Zone of skin (tissue), 1 donor: ENCODE results near the genes OR10J5, IGSF8, DCAF8 and CD48.

GRCh38 chr1:159535716-159536160 lies at the start of gene OR10J5:
TSS of gene OR10J5 (minus strand) at chr1:159536007.
- RRBS = no CpG with 5 or more reads among the region's 2 CpGs

DNA sequence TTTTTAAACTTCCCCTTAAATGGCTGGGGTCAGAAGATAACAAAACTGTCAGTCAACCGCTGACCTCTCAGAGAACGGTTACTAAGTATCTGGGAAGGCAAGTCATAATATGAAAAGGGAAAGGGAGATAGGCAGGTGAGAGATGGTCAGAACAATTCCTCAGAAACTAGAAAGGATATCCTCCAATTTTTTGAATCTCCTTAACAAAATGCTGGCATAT lies 20.6 kb upstream of the OR10J5 start:
- RRBS = no CpG with 5 or more reads among the region's 2 CpGs

GRCh38 chr1:159593610-159594442 lies 6.2 kb downstream of the APCS start:
- RRBS = no CpG with 5 or more reads among the region's 3 CpGs

DNA sequence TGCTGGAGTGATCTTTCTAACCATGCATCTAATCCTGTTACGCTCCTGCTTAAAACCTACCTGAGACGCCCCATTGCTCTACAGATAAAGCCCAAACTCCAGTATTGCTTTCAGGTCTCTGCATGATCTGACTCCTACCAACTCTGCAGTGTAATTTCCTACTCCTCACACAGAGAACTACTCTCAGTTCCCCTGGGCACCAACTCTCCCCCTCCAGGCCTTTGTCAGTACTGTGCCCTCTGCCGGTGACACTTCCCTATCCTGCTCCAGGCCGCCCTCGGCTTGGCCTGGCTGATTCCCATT lies 2.5 kb downstream of the SLAMF8 start:
- RRBS = no CpG with 5 or more reads among the region's 5 CpGs

DNA sequence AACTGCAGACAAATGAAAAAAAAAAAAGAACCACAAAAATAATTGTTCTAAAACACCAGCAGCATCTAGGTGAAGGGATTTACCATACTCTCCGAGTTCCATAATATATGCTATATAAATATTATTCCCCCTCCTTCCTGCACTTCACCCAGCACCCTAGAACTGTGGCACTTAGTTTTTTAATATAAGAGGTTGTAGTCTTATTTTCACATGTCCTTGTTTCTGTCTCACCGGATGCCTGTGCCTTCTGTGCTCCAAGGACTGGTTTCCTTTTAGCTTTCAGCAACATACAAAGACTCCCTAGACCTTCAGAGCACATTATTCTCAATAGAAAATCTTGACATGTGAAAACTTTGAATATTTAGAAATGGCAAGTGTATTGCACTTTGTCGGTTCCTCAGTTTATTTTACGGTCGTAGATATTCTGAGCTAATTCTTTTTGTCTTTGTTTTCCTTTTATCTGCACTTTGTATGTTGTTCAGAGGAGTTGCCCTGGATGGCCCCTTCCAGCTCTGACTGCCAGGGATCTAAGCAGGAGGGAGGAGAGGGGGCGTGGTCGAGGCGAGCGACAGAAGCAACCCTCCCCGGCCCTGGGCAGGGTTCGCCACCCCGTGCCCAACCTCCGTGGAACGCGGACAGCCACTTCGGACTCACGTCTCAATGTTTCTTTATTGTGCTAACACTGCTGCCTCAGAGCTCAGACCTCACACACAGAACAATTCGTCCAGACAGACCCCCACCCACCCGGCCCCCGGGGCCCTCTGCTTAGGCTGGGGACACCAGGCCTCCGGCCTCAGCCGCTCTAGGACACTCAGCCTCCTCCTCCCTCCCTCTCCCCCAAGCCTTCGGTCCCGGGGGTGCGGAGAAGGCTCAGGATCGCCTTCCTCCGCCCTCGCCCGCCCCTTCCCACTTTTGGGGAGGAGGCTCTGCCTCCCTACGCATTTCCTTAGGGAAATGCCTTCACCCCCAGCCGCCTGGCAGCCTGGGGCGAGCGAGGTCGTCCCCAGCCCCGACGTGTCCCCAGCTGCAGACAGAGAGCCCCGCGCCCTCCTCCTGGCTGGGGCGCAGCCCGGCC lies 8.5 kb downstream of the VSIG8 start:
- RRBS = 4% methylated on average over 5 of the region's 40 CpGs

DNA sequence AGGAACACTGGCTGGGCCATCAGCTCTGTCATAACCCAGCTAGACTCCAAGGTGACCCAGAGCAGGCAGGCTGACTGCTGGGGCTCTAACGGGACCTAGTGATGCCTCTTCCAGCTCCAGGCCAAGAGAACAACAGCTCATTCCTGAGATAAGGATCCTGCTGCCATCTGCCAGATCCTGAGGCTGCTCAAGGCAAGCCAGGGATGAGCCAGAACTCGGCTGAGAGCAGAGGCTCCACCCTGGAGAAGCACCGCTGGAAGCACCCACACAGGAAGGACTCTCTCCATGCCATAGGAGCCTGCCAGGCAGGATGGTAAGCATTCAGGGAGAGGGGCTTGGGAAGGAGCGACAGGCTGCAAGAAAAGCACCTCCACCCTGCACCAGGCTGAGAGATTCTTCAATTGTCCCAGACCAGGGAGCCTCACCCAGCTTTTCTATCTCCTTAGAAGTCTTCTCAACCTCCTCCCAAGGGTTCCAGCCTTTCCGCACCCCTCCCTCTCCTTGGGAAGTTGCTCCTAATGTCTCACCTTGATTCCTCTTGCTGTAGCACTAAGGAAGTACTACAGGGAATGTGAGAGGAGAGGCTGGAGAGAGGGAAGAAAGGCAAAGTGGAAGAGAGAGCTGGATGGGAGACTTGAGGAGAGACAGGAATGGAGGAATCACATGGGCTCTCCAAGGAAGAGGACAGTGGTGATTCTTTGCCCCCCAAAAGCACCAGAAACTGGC lies 1.8 kb downstream of the VSIG8 start:
- RRBS = no CpG with 5 or more reads among the region's 5 CpGs

DNA sequence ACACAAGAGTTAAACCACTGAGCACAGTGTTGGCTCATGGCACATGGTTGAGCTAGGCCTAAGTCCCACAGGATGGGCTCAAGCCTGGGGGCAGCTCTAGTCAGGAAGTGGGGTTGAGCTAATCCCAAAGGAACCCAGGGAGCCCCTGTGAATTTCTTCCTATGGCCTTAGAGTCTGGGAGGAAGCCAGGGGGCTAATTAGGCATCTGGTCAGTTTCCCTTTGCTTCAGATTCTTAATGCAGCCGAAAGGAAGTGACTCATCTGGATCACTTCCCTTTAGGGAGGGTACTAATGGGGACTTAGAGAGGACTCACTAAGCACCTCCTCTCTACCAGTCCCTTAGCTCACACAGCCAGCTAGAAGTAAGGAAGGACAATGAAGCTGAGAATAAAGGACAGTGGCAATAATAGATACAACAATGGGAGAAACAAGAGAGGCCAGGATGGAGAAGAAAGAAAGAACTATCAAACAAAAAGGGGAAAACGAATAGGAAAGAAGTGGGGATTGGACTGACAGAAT lies 10.0 kb downstream of the CFAP45 start:
- RRBS = no CpG with 5 or more reads among the region's 2 CpGs

GRCh38 chr1:160098307-160098979 lies at the start of gene IGSF8:
TSS of gene IGSF8 (minus strand) at chr1:160098619.
- RRBS = 2% methylated on average over 34 of the region's 59 CpGs

- RRBS = no CpG with 5 or more reads among the region's 12 CpGs
These were observed 2.6 kb upstream of the IGSF8 start for GRCh38 chr1:160100888-160101640.

DNA sequence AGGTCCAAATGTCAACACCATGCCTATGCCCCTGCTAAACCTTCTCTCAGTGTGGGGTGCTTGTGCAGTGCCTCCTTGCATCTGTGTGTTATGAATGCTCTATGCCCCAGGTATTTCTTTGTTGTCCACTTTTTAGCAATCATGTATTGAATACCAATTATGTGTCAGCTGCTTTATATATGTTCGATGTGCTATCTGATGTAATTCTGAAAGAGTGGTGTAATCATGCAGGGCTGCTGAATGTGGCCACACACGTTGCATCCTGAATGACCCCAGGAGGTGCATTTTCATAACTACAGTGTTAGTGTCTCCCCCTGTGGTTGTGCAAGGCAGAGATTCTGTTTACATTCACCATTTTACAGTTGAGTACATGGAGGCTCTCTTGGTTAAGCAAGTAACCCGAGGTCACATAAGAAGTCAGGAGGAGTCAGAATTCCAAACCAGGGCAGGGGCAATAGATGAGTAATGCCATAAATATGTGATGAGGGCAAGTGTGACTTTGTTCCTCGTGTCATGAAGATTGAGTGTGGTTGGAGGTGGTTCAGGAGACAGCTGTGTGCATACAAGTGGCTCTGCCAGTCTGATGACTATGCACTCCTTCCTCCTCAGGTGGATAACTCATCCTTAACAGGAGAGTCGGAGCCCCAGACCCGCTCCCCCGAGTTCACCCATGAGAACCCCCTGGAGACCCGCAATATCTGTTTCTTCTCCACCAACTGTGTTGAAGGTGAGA lies 9.1 kb downstream of the ATP1A2 start:
- RRBS = no CpG with 5 or more reads among the region's 8 CpGs

DNA sequence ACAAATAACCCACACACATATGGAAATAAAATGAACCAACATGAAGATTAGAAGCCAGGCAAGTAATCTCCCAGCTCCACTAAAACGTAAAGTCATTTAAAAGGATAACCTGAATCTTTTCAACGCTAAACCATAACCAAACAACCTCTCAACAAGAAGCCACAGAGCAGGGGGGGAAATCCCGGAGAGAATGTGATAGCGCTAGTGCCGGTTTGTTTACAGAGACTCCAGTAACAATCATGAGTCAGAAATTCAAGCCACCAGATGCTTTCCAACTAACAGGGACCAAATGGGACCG lies 901 bp downstream of the DCAF8 start:
- RRBS = no CpG with 5 or more reads among the region's 6 CpGs

- RRBS = no CpG with 5 or more reads among the region's 71 CpGs
These were observed at the start of gene DCAF8 for GRCh38 chr1:160261797-160262847. TSS of gene DCAF8 (minus strand) at chr1:160262549.

DNA sequence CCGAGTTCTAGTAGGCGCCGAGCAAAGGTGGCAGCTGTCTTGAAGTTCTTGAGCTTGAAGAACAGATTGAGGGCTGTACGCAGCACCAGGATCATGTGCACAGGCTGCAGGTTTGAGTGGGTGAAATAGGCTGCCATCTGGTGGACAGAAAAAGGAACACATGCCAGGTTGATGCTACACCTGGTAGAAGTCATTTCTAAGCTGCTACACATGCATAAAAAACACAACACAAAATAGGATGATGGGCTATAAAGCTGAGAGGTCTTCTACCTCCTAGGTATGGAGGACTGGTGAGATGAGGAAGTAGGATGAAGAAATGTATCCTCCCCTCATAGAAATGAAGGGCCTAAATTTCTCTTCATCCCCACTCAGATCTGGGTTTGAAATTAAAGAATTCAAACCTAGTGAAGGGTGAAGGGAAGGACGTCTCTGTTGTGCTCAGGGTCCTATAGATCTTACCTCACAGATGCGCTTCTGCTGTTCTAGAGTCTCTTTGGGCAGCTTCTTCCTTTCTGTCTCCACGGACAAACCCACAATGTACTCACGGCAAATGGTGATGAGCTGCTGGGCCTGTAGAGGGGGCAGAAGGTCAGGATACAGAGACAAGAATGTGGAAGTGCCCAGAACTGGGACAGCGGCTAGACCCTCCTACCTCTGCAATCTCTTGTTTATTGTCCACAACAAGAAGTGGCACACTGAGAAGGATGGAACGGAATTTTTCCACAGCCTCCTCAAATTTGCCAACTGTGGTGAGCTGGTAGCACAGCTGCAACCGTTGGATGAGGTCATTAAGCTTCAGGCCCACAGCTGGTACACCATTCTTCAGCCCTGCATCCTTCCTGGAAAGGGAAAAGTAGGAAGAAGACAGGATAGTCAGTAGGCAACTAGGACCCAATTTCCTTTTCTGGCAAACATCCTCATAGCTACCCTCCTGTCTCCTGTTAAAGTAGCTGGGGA lies 6.7 kb upstream of the PEX19 start:
- RRBS = no CpG with 5 or more reads among the region's 11 CpGs

DNA sequence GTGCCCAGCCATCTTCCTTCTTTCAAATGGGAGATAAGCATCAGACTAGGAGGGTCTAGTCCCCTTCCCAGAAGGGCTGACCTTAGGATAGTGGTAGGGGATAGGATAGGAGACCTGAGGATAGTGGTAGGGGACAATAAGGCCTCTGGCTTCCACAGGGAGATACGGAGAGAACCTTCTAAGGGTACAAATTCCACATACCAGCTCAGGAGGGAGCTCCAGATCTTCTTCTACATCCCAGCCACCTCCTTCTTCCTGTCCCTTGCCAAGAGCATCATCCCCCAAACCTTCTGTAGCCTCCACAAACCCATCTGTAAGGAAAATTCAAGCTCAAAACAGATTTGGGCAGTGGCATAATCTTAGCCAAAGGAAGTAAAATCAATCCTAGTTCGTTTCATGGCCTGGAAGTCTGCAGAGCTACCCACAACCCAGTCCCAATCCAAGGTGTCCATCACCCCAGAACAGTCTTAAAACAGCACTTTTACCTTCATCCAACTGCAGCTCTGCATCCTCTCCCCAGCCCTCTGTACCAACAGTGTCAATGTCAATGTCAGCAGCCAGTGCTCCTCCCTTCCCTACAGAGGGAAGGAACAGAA lies 9.4 kb upstream of the PEX19 start:
- RRBS = no CpG with 5 or more reads among the region's 2 CpGs

GRCh38 chr1:160407682-160409022 lies 7.8 kb downstream of the VANGL2 start:
- RRBS = no CpG with 5 or more reads among the region's 15 CpGs

DNA sequence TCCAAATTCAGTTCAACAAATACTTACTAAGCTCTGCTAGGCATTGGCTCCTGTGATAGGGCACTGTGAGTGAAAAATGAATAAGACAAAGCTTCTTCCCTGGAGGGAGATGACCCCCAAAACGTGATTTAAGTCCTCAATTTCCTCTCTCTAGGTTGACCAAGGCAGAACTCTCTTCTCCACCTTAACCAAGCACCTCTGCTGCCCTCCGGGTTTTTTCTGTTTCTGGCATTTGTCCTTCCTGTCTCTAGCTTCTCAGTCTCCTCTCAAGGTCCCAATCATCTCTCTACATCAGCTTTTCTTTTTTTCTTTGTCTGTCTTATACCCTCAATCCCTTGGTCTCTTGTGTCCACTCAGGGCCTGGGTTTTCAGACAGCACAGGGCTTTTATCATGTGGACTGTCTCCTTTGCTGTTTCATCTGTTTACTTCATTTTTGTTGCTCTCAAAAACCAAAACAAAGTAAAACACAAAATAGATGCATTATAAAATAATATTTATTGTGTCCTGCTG lies 17.6 kb upstream of the SLAMF6 start:
- RRBS = no CpG with 5 or more reads among the region's 2 CpGs

DNA sequence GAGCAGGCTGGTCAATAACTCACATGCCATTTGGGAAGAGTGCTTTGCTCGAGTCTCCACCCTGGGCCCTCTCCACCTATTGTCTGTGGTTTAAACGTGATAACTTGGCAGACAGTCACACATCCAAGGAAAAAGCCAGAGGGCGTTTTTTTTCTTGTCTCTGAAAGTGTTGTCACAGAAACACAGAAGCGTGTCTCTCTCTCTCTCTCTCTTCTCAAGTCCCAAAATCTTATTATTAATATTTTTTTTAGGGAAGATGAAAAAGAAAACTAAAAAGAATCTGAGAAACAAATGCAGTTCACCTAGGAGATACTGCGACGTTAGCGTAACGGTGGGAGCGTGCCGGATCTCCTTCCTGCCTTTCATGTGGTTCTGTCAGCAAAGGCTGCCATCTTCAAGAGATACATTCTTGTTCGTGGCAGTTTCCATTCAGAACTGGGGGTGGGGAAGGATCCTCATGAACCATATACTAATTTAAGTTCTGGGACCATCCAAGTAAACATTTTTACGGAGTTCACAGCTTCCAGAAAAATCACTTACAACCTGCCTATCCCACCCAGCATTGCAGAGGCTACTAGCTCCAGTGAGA lies 17.6 kb downstream of the SLAMF1 start:
- RRBS = no CpG with 5 or more reads among the region's 12 CpGs

GRCh38 chr1:160711347-160712409 lies at the start of gene CD48:
TSS of gene CD48 (minus strand) at chr1:160711822.
- RRBS = 20% methylated on average over 3 of the region's 11 CpGs

DNA sequence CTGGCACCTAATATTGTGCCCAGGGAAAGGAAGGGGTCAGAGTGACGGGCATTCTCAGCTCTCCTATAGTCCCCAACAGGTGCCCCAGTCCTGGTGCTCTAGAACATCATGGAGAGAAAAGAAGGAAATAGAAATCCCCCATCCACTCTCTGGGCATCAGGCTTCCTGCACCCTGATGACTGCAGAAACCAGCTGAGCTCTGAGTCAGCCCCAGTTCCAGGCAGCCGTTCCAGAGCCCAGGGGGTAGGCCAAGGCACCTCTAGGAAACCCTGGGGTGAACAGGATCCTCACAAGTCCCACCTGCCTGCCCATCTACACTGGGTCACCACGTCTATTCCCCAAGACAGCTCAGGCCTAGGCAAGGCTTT lies 777 bp downstream of the NECTIN4 start:
- RRBS = no CpG with 5 or more reads among the region's 3 CpGs